SEM (cell line): Measurements from ENCODE around the gene SLC9B2.

- PRO-cap: no peak
Measured at GRCh38 chr4:101337749-101337948, 9.7 kb downstream of the PPP3CA start.

DNA sequence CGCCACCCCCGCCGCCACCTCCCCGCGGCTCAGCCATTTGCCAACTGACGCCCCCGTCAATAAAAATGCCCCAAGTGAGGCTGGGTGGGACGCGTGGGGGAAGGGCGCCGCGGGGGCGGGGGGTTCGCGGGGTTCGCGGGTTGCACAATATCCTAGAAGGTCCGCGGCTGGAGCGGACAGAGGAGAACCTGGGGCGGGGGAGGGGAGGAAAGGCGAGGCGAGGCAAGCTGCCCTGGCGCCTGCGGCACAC, 945 bp downstream of the PPP3CA start:
- PRO-cap: bidirectional peak, plus-strand start at position 211 of the sequence, minus-strand start outside the sequence

DNA sequence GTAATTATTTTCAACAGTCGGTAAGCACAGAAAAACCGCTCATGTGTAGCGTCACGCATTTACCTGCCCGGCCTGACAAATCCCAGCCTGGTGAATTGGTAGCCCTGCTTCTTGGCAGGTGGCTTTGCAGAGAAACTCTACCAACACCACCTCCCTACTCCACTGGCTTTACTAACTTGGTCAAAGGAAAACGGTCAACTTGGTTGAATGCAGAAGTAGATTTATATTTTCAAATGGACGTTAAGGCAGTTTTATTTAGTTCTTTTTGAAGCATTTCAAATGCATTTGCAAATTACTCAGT, 732 bp downstream of the BANK1 start:
- PRO-cap: unidirectional peak, minus-strand start at position 73 of the sequence

- PRO-cap: no peak
Measured at GRCh38 chr4:101807265-101807819, 16.8 kb downstream of the BANK1 start.

DNA sequence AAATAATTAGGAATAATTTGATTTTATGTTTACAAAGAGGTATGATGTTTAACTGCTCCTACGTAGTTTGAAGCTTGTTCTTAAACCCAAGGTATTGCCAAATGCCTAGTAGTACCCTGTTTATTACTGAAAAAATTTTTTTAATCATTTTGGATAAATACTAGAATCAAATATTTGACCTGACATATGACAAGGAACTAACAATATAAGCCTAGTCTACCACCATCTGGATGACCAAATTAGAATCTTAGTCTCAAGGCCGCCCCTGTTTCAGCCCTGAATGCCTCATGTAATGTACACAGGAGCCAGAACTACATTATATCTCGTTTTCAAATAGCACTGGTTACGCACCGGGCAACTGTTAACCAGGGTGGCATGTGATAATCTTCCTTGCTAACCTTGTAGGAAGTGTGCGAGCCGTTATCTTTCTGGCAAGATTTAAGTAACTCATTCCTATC, 1.6 kb downstream of the SLC39A8 start:
- PRO-cap: no peak

GRCh38 chr4:102500018-102500734, 983 bp upstream of the NFKB1 start:
- PRO-cap: no peak

DNA sequence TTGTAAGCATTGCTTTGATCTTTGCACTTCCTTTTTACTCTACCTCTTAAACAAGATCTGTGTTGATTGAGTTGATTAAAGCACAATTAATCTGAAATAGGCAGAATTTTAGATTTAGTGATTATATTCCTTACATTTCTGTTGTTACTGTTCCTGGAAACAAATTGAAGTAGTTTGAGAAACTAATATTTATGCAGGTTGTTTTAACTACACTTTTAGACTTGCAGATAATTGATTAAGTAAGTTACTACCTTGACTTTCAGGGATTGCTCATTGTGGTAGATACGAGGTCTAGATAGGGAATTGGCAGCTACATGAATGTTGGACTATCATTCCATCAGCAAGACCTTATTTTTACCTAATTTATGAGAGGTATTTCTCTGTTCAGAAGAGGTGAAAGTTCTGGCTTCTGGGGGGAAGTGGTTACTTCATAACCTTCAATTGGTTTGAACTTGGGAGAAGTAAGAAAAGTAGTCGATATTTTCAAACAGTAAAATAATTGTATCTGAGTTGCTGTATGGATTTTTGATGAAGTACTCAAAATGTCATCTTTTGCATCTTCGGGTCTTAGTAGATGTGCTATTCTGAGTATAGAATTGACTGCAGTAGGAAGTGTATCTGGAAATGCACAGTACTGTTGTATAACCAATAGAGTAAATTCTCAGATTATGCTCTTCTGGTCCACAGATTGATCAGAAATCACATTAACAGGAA, 2.7 kb downstream of the NFKB1 start:
- PRO-cap: no peak

GRCh38 chr4:102542895-102543384, 41.8 kb downstream of the NFKB1 start:
- PRO-cap: no peak

DNA sequence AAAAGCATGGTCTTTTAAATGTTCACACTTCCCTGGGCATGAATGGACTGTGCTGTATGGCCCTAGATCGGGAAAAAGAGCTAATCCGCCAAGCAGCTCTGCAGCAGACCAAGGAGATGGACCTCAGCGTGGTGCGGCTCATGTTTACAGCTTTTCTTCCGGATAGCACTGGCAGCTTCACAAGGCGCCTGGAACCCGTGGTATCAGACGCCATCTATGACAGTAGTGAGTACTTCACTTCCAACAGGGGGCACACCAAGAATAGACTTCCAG, 77.6 kb downstream of the NFKB1 start:
- PRO-cap: no peak

GRCh38 chr4:102585513-102586476, 84.6 kb downstream of the NFKB1 start:
- PRO-cap: no peak

- PRO-cap: no peak
Measured at GRCh38 chr4:102594717-102595272, 93.6 kb downstream of the NFKB1 start.

- PRO-cap: no peak
Measured at GRCh38 chr4:102597317-102597789, 96.2 kb downstream of the NFKB1 start.

- PRO-cap: no peak
Measured at GRCh38 chr4:102614702-102615585, 113.8 kb downstream of the NFKB1 start.

DNA sequence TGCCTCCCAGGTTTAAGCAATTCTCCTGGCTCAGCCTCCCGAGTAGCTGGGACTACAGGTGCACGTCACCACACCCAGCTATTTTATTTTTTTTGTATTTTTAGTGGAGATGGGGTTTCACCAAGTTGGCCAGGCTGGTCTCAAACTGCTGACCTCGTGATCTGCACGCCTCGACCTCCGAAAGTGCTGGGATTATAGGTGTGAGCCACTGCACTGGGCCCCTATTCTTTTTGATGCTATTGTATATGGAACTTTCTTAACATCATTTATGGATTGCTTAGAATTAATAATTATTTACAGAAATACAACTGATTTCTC, 29.9 kb upstream of the MANBA start:
- PRO-cap: no peak

DNA sequence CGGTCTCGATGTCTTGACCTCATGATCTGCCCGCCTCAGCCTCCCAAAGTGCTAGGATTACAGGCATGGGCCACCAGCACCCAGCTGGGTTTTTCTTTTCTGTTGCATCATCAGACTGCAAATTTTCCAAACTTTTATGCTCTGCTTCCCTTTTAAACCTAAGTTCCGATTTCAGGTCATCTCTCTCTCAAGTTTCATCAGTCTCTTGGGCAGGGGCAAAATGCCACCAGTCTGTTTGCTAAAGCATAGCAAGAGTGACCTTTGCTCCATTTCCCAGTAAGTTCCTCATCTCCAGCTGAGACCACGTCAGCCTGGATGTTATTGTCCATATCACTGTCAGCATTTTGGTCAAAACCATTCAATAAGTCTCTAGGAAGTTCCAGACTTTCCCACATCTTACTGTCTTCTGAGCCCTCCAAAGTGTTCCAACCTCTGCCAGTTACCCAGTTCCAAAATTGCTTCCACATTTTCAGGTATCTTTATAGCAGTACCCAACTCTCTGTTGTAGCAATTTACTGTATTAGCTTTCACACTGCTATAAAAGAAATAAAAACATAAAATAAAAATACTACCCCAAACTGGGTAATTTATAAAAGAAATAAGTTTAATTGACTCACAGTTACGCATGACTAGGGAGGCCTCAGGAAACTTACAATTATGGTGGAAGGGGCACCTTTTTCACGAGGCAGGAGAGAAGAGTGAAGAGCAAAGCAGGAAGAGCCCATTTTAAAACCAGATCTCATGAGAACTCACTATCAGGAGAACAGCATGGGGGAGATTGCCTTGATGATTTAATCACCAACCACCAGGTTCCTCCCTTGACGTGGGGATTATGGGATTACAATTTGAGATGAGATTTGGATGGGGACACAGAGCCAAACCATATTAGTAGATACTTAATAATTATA, 9.8 kb downstream of the CISD2 start:
- PRO-cap: no peak

- PRO-cap: no peak
Measured at GRCh38 chr4:103018760-103019354, 648 bp downstream of the SLC9B1 start.

DNA sequence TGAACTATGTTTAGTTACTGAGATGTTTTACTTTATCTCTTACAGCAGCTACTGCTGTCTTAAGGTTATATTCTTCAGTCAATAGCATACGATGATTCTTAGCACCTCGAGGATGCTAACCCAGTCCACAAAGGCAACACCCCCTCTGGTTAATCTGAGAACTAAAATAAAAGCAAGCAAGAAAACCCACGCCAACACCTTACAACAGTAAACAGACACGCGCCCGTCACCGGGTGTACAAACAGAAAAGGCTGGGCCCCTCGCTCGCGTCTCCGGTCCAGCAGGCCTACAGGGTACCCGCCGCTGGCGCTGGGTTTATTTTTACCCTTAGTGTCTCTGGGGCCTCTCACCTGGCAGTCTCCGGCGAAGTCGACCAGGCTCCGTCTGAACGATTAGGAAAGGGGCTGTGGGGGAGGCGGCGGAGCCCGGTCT, 711 bp downstream of the SLC9B2 start:
- PRO-cap: bidirectional peak, plus-strand start at position 210 of the sequence, minus-strand start outside the sequence

- PRO-cap: bidirectional peak, plus-strand start at chr4:103076043, minus-strand start at chr4:103076771
Measured at GRCh38 chr4:103076266-103076951, at the start of gene SLC9B2. Gene SLC9B2 (minus strand): TSS chr4:103076761.

GRCh38 chr4:103256025-103256450, 57.9 kb upstream of the CENPE start:
- PRO-cap: no peak

DNA sequence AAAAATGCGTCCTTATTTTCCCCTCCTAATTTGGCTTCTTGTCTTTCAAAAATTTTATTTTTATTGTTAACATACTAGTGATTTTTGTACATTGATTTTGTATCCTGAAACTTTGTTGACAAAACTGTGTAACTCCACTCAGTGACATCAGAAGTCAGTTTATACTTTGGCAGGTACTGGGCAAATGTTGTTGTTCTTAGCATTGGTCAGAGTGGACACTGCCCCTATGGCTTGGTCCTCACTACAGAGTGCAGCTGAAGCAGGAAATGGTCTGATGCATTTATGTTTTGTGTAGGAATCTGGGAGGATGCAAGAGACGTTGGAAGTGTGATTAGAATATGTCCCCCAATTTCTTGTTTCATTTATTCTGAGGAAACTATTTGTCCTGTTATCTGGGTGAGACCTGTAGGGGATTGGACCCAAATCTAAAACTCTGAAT, 205.5 kb upstream of the CENPE start:
- PRO-cap: no peak